Esophagus muscularis mucosa (tissue), 4 donors: ENCODE measurements around the gene SNRNP25.

GRCh38 chr16:53765-54350 is at the start of gene SNRNP25:
Gene SNRNP25, plus strand, starts transcription at chr16:53828.
- PRO-cap, result bidirectional peak, plus-strand start at chr16:53873, minus-strand start at chr16:53608
- RAMPAGE, long total RNA, 4 experiments, result start-site peak on the plus strand in 4 of 4 experiments, at chr16:53839-53897 at its widest, 95 to 332 reads per replicate

GRCh38 chr16:64605-65077 is 7.8 kb downstream of the RHBDF1 start:
- PRO-cap, result no peak
- RAMPAGE, long total RNA, 4 experiments, result no peak in any of the 4 experiments

- PRO-cap, result no peak
- RAMPAGE, long total RNA, 4 experiments, result no peak in any of the 4 experiments
These were observed 6.2 kb downstream of the MPG start for GRCh38 chr16:84188-84596.

DNA sequence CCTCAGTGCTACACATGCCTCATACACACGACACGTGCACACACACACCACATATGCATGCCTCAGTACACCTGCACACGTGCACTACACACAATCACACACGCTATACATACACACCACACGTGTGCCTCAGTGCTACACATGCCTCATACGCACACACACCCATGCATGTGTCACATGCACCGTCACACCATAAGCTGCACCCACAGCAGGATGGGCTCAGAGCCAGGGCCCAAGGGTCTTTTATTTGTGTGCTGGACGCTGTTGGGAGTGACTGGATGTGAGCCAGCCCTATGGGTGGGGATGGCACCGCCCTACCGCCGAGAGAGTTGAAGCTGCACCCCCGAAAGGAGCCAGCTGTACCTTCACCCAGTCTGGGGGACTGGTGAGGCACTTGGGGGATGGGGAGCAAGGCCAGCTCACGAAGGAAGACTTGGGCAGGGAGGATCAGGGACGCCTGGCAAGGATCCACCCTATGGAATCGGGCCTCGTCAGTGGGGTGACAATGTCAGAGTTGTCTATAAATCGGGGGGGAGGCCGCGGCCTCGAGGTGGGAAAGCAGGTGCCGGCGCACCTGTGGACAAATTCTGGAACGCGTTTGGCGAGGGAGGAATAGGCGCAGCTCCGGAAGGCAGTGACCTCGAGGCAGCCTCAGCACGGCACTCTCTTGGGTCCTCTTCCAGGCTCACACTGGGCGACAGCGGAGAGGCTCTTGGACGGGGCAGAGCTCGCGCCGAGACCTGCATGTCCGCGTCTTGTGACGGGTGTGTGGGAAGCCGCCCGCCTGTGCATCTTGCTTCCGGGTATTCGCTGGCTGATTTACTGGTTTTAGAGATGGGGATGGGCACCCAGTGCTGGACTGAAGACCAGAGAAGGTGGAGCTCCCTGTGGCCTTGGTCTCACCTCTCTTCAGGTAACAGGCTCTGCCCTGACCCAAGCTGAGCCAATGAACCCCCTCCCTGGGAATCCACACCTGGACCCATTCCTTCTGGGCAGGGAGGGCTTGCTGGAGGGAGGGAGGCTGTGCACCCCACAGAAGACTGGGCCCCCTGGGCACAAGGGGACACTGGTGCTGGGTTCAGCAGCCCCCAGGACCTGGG is 7.3 kb downstream of the RGS11 start:
- PRO-cap, result no peak
- RAMPAGE, long total RNA, 4 experiments, result no peak in any of the 4 experiments

DNA sequence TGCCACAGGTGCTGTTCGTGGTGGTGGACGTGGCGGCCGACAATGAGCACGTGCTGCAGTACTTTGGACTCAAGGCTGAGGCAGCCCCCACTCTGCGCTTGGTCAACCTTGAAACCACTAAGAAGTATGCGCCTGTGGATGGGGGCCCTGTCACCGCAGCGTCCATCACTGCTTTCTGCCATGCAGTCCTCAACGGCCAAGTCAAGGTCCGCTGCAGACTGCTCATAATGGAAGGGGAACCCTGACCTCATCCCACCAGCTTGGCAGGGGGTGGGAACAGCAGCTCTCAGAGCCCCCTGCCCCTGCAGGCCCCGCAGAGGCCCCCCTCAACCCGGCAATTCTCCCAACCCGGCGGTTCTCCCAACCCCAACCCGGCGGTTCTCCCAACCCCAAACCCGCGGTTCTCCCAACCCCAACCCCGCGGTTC is 2.5 kb downstream of the PDIA2 start:
- PRO-cap, result unidirectional peak, plus-strand start at position 346 of the sequence
- RAMPAGE, long total RNA, 4 experiments, result no peak in any of the 4 experiments

GRCh38 chr16:297654-298296 is 14.8 kb downstream of the PDIA2 start:
- PRO-cap, result no peak
- RAMPAGE, long total RNA, 4 experiments, result no peak in any of the 4 experiments

DNA sequence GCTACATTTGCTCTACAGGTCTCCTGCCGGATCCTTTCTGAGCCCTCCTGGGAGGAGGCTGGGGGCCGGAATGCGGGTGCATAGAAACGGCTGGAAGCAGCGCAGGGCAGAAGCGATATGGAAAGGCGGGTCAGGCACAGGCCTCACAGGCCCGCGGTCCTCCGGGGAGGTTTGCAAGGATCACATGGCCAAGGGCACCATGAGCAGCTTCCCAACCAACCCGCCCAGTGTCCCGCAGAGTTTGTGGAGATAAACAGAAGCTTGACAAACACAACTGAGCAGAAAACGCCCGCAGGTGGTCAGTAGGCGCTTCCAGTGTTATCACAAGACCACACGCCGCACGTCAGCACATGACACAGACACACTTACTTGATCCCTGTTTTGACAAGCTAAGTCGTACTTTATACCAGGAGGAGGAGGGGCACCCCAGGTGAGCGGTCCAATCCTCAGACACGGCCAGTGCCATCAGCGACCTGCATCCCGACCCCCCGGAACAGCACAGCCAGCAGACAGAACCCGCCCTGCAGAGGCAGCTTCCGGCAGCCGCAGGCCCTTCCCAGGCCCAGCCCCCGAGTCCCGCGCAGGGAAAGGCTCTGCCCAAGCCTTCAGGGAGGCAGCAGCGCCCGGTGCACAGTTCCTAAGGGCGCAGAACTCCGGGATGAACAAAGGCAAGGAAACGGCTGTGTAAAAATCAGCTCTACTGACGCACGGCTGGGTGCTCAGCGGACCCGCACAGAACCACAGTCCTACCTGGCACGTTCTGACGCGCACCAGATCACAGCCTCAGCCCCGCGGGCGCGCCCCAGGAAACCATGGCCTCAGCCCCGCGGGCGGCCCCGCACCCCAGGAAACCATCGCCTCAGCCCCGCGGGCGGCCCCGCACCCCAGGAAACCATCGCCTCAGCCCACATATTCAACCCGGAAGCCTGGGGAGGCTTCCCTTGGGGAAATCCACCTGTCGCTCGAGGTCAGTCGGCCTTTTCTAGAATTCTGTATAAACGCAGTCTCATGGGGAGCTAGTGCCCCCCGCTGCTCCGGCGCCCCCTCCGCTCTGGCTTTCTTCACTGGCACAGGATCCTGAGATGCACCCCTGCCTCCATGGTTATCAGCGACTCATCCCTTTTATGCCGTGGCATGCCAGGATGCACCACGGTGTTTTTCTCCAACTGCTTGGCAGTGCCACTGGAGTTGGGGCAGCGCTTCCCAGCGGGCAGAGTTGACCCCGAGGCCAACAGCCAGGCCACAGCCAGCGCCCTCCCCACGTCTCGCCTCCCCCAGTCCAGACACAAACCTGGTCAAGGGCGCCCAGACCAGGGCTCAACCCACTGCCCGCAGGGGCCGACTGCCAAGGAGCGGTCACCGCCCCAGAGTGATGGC is 27.8 kb downstream of the AXIN1 start:
- PRO-cap, result no peak
- RAMPAGE, long total RNA, 4 experiments, result no peak in any of the 4 experiments

GRCh38 chr16:383278-383661 is 1.5 kb upstream of the PGAP6 start:
- PRO-cap, result bidirectional peak, plus-strand start at chr16:383541, minus-strand start at chr16:383421
- RAMPAGE, long total RNA, 4 experiments, result no peak in any of the 4 experiments

- PRO-cap, result no peak
- RAMPAGE, long total RNA, 4 experiments, result no peak in any of the 4 experiments
These were observed 18.4 kb upstream of the CAPN15 start for GRCh38 chr16:509058-509657.

GRCh38 chr16:523999-524724 is 3.4 kb upstream of the CAPN15 start:
- PRO-cap, result no peak
- RAMPAGE, long total RNA, 4 experiments, result no peak in any of the 4 experiments

DNA sequence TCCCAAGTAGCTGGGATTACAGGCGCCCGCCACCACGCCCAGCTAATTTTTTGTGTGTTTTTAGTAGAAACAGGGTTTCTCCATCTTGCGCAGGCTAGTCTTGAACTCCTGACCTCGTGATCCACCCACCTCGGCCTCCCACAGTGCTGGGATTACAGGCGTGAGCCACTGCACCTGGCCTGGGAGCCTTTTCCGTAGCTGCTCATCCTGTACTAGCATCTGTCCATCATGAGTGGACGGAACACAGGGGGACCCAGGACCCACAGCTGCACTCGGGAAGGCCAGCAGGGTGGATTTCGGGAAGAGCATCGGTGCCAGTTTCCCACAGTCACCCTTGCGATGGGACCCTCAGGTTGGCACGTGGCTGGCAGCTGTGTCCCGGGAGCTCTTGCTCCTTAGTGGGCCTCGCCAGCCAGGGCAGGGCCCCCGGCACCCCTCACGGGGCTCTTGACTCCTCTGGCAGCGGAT is 9.1 kb downstream of the CAPN15 start:
- PRO-cap, result no peak
- RAMPAGE, long total RNA, 4 experiments, result no peak in any of the 4 experiments

DNA sequence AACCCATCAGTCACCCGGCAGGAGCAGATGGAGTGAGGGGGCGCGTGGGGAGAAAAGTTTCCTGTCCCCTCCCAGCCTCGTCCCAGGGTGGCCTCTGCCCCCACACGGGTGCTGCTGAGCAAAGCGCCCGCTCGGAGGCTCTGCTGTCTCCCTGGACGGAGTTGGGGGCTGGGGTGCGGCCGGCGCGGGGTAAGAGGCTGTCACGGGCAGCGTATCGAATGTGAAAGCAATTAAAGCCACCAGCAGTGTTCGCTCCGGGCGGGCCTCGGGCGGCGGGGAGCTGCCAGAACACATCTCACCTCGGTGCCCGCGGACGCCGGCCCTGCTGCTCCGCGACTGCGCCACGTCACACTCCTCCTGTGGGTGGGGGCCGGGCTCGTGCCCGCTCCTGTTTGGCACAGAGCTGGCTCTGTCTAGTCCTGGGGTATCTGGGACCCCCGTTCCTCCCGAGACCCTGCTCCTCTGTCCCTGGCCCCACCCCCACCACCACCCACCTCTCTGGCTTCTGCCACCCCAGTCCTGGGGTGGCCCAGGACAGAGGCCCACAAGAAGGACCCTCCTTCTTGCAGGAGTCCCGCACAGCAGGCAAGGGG is 5.1 kb upstream of the PRR35 start:
- PRO-cap, result no peak
- RAMPAGE, long total RNA, 4 experiments, result no peak in any of the 4 experiments

DNA sequence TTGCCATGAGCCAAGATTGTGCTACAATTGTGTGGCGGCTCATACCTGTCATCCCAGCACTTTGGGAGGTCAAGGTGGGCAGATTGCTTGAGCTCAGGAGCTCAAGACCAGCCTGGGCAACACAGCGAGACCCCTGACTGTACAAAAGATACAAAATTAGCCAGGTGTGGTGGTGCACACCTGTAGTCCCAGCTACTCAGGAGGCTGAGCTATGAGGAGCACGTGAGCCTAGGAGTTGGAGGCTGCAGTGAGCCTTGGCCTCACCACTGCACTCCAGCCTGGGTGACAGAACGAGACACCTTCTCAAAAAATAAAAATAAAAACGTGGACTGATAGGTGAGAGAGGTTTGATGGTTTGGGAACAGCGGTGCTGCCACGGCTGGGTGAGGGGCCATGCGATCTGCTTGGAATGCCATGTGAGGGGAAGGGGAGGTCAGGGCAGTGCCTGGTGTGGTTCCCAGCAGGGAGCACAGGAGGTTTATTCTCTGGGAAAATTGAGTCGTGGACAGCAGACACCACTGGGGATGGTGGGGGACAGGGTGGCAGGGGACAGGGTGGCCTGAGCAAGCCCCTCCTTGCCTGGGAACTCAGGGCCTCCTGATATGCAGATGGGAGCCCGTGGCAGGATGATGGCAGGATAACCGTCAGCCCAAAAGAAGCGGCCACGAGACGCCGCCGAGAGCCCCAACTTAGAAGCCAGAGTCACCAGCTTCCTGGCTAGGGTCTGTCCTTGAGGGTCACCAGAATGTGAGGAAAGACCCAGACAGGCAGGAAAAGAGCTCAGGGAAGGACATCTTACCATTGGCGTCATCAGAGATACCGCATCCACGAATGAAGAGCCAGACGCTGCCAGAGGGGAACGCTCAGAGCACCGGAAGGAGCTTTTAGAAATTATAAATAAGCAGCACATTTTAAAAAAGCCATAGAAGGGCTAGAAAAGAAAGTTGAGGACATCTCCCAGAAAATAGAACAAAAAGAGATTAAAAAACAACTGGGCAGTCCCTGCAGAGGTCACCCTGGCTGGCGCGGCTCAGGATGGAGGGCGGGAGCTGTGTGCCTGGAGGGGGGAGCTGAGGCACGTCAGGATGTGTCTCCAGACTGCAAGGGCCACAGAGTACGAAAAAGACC is 19.3 kb downstream of the RAB40C start:
- PRO-cap, result no peak
- RAMPAGE, long total RNA, 4 experiments, result no peak in any of the 4 experiments

GRCh38 chr16:622976-623386 is 7.8 kb upstream of the WFIKKN1 start:
- PRO-cap, result no peak
- RAMPAGE, long total RNA, 4 experiments, result no peak in any of the 4 experiments

DNA sequence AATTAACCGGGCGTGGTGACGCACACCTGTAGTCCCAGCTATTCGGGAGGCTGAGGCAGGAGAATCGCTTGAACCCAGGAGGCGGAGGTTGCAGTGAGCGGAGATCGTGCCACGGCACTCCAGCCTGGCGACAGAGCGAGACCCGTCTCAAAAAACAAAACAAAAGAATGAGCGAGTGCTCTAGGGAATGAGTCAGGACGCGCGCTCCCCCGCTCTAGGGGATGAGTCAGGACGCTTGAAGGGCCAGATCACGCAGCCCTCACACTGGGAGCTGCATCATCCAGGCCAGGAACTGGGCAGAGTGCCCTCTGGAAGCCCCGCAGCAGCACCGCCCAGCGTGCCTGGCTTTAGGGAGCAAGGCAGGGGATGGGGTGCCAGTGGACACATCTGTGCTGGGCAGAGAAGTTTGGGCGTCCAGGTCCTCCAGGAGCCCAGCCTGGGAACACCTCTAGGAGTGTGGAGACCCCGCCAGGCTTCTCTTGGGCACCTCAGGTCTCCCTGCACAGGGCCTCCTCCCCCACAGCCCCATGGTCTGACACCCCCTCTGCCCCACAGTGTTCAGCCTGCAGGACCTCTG is 3.9 kb upstream of the WFIKKN1 start:
- PRO-cap, result no peak
- RAMPAGE, long total RNA, 4 experiments, result no peak in any of the 4 experiments

DNA sequence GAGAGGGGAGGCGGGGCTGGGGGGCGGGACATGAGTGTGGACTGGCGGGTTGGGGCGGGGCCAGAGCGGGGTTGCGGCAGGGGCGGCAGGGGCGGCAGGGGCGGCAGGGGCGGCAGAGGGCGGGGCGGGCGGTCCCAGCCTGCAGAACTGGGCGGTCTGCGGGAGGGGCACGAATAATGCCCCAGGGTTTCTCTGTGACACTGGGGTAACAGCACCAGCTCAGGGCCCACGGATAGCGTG is 1.0 kb upstream of the METTL26 start:
- PRO-cap, result bidirectional peak, plus-strand start at position 68 of the sequence, minus-strand start outside the sequence
- RAMPAGE, long total RNA, 4 experiments, result no peak in any of the 4 experiments

GRCh38 chr16:678765-679123 is 1.5 kb upstream of the STUB1 start:
- PRO-cap, result no peak
- RAMPAGE, long total RNA, 4 experiments, result no peak in any of the 4 experiments

DNA sequence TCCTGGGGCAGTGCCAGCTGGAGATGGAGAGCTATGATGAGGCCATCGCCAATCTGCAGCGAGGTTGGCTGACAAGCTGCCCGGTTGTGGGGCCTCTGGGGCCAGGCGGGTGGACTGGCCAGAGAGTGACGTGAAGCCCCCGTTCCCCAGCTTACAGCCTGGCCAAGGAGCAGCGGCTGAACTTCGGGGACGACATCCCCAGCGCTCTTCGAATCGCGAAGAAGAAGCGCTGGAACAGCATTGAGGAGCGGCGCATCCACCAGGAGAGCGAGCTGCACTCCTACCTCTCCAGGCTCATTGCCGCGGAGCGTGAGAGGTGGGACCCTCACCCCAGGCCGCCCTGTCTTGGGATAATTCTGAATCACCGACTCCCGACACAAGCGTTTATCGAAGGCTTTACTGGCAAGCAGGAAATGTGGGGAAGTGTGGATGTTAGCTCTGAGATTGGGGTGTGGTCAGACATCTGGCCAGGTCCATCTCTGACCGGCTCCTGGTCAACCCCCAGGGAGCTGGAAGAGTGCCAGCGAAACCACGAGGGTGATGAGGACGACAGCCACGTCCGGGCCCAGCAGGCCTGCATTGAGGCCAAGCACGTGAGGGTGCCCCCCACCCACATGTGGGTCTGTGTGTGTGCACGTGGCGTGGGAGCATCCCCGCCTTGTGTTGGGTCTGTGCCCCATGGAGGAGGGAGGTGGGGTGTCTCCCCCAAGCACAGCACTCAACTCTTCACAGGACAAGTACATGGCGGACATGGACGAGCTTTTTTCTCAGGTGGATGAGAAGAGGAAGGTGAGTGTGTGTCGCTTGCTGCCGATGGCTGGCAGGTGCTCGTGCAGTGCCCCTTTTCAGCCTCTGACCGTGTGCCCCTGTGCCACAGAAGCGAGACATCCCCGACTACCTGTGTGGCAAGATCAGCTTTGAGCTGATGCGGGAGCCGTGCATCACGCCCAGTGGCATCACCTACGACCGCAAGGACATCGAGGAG is 1.4 kb downstream of the STUB1 start:
- PRO-cap, result no peak
- RAMPAGE, long total RNA, 4 experiments, result no peak in any of the 4 experiments

GRCh38 chr16:719834-720290 is 1.1 kb upstream of the ANTKMT start:
- PRO-cap, result no peak
- RAMPAGE, long total RNA, 4 experiments, result no peak in any of the 4 experiments

GRCh38 chr16:720291-720753 is 624 bp upstream of the ANTKMT start:
- PRO-cap, result no peak
- RAMPAGE, long total RNA, 4 experiments, result no peak in any of the 4 experiments